HL-60 (cell line): ENCODE results near the gene NOTCH2.

DNA sequence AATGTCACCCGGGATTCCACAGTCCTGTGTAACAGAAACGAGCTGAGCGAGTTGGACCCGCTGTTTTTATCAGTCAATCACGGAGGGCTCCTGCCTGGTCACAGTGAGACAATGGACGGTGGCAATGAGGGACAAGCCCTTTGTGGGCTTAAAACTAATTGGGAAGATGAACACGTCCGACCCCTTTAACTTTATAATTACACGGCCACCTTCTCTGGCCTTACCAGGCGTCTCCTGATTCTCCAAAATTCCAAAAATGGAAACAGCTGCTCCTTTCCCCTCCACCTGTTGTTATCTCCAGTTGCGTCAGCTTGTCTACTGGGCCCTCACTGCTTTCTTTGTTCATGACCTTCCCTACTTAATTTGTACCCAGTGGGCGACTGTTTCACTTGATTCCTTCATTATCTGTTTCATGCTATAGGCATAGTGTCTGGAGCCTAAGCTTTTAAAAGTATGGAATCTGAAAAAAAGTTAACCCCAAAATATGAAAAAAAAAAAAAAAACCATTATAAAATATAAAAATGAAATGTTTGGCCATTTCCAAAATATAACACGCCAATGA lies 1.1 kb upstream of the TRIM45 start:
- RRBS = no CpG with 5 or more reads among the region's 13 CpGs

GRCh38 chr1:117237497-117238293 lies 27.0 kb upstream of the VTCN1 start:
- RRBS = no CpG with 5 or more reads among the region's 5 CpGs

DNA sequence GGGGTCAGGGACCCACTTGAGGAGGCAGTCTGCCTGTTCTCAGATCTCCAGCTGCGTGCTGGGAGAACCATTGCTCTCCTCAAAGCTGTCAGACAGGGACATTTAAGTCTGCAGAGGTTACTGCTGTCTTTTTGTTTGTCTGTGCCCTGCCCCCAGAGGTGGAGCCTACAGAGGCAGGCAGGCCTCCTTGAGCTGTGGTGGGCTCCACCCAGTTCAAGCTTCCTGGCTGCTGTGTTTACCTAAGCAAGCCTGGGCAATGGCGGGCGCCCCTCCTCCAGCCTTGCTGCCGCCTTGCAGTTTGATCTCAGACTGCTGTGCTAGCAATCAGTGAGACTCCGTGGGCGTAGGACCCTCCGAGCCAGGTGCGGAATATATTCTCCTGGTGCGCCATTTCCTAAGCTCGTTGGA lies 9.2 kb upstream of the MAN1A2 start:
- RRBS = no CpG with 5 or more reads among the region's 10 CpGs

DNA sequence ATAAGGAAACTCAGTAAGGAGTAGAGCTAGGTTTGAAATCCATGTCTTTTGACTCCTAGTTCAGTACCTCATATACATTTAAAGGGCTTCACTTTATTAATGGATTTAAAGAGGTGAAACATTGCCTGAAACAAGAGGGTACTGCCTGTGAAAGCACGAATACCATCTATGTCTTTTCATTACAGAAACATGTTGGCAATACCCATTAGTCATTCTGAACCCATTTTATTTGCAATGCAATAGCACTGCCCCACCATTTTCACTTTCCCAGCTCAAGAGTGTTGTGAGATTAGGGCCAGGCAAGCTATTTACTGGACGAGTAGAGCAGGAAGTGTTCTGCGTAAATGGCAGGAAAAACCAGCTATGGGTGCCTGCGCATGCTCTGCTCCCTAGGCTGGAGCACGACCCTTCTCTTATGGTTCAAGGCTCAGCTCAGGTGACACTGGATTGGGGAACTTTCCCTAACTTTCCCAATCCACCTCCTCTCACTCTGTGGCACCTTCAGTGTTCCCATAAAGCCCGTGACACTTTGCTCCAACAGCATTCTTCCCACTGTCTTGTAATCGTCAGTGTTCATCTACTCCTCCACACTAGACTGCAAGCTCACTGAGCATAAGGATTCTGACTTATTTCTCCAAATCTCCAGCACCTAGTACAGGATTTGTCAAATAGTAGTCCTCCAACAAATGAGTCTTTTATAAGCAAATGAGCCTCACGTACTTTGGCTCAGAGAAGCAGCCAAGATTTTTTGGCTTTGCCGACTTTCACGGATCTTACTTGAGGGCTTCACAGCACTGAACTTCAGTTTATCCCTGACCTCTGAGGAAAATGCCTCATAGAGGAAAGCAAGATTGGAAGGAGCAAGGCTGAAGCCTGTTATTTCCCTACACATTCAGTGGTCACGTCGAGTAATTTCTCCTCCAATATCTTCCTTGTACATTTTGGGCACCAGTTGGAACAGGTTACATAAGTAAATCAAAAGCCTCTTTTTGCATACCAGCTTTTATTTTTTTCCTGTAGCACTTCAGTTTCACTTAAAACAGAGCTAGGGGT lies 3.5 kb upstream of the MAN1A2 start:
- RRBS = no CpG with 5 or more reads among the region's 12 CpGs

DNA sequence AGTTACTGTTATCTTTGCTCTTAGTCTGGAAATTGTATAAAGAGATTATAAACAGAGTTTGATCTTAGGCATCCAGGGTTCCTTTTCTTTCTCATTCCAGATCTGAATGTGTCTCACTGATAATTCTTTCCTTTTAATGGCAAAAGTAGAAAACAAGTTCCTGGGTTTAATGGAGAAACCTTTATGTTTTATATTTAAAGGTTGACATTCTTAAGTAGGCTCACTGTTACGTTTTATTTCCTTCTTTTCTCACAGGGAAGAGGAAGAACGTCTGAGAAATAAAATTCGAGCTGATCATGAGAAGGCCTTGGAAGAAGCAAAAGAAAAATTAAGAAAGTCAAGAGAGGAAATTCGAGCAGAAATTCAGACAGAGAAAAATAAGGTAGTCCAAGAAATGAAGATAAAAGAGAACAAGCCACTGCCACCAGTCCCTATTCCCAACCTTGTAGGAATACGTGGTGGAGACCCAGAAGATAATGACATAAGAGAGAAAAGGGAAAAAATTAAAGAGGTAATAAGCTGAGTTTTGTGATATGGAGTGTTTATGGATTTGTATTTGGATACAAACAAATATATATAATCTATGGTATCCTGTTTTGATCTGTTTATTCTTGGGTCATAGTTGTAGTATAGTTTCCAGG lies 34.8 kb downstream of the MAN1A2 start:
- RRBS = no CpG with 5 or more reads among the region's 5 CpGs

GRCh38 chr1:117570826-117571482 lies 34.9 kb upstream of the TENT5C start:
- RRBS = no CpG with 5 or more reads among the region's 10 CpGs

GRCh38 chr1:117592117-117592854 lies 13.6 kb upstream of the TENT5C start:
- RRBS = no CpG with 5 or more reads among the region's 10 CpGs

DNA sequence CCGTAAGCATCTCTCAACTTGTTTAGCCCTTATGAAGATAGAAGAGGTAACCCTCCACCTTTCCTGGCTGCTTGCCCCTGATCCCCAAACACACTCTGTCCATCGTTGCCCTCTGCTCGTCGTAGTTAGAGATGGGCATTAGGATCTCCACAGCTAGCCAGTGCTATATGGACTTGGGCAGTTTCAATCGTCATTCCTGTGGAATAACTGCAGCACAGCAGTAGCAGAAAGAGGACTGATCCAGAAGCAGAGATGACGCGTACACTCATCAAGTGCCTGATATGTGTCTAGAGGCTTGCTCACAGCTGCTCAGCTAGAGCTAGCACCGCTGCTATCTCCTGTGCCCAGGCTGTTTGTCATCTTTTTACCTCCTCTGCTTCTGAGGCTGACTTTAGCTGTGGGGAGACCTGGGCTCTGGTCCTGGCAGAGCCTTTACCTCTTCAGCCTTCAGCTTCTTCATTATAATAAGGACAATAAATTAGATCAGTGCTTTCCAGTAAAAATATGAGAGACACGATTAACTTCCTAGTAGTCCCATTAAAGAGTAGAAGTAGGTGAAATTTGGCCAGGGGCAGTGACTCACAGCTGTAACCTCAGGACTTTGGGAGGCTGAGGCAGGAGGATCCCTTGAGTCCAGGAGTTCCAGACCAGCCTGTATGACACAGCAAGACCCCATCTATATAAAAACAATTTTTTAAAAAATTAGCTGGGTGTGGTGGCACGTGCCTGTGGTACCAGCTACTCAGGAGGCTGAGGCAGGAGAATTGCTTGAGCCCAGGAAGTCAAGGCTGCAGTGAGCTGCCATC lies 5.4 kb downstream of the TENT5C start:
- RRBS = no CpG with 5 or more reads among the region's 10 CpGs

GRCh38 chr1:117671907-117672192 lies 66.0 kb downstream of the TENT5C start:
- RRBS = no CpG with 5 or more reads among the region's 3 CpGs

GRCh38 chr1:117695830-117696740 lies 90.2 kb downstream of the TENT5C start:
- RRBS = no CpG with 5 or more reads among the region's 9 CpGs

- RRBS = no CpG with 5 or more reads among the region's 2 CpGs
Observed at GRCh38 chr1:117800188-117800387, 129.3 kb downstream of the GDAP2 start.

DNA sequence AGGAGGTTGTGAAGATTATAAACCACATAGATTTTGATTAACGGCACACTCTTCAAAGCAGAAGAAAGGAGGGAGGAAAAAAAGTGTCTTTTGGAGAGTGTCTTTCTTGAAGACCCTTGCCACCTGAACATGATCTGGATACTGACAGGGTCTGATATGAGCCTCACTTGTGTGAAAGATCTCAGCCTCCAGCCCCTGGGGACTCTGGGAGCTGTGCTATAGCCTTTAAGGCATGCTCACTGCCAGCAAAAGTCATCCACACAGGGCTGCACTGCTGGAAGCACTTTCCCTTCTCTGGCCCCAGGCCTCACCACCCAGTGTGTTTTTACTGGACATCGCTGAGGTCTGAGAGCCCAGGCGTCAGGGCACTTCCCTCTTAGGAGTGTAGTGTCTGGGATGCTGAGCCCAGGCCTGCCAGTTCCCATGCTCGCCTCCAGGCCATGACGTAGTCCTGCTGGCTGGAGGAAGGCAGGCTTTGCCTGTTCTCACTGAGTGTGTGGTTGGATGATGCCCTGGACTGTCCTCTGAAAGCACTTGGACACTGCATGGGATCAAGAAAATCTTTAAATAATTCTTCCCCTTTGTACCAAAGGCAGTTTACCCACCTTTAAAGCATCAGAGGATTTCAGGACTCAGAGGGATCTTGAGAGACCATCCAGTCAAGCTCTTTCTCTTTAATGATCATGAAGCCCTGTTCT lies 101.2 kb downstream of the GDAP2 start:
- RRBS = no CpG with 5 or more reads among the region's 5 CpGs

- RRBS = no CpG with 5 or more reads among the region's 12 CpGs
Observed at GRCh38 chr1:117930439-117931075, 1.0 kb downstream of the WDR3 start.

DNA sequence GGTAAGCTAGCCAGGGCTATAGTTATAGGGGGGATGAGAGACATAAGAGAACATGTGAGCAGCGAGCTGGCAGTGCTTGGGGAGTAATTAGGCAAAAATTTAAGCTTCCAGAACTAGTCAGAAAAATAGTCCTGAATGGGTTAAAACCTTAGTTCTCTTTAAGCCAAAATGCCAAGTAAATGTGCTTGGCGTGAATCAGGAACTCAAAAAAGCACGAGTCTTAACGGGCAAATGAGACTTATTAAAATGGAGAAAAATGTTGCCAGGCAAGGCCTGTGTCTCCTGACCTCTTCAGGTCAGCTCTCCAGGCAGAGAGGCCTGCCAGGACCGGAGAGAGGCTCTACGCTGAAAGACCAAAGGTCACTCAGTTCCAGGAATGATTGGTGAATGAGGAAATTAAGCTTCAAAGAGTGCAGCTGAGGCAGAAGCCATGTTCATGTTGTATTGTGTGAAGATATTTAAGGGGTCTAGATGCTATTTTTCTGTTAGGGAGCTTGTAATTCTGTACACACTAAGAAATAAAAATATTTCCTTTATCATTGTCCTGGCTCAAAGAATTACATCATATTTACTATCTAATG lies 66.6 kb downstream of the SPAG17 start:
- RRBS = no CpG with 5 or more reads among the region's 6 CpGs

- RRBS = 14% methylated on average over 19 of the region's 52 CpGs
Observed at GRCh38 chr1:119001074-119001923, 13.2 kb upstream of the TBX15 start.

DNA sequence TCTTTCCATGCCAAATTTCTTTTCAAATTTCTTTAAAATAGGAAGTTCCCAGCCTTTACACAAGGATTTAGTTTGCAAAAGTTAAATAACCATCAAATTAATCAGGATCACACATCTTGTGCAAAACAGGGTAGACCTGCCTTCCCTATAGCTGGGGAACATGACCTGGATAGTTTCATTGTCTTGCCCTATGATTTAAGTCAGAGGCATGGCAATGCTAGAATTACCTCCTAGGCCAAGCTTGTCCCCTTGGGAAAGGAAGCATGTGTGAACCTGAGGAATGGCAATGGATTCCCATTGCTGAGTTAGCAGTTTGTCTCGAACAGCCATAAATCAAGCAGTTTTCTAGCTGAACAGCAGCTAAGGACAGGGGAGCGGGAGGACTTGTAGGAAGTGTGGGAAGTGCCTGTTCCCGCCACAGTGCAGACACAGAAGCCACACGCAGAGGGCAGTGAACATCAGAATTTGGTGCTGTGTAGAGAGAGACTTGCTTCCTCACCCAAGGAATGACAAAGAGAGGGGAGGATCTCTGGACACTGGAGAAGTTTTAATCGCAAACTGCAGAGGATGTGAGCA lies 3.7 kb downstream of the PHGDH start:
- RRBS = no CpG with 5 or more reads among the region's 5 CpGs

GRCh38 chr1:119742226-119743284 lies 26.1 kb downstream of the HMGCS2 start:
- RRBS = no CpG with 5 or more reads among the region's 15 CpGs

- RRBS = no CpG with 5 or more reads among the region's 4 CpGs
Observed at GRCh38 chr1:119958008-119958703, 61.8 kb upstream of the ADAM30 start.

DNA sequence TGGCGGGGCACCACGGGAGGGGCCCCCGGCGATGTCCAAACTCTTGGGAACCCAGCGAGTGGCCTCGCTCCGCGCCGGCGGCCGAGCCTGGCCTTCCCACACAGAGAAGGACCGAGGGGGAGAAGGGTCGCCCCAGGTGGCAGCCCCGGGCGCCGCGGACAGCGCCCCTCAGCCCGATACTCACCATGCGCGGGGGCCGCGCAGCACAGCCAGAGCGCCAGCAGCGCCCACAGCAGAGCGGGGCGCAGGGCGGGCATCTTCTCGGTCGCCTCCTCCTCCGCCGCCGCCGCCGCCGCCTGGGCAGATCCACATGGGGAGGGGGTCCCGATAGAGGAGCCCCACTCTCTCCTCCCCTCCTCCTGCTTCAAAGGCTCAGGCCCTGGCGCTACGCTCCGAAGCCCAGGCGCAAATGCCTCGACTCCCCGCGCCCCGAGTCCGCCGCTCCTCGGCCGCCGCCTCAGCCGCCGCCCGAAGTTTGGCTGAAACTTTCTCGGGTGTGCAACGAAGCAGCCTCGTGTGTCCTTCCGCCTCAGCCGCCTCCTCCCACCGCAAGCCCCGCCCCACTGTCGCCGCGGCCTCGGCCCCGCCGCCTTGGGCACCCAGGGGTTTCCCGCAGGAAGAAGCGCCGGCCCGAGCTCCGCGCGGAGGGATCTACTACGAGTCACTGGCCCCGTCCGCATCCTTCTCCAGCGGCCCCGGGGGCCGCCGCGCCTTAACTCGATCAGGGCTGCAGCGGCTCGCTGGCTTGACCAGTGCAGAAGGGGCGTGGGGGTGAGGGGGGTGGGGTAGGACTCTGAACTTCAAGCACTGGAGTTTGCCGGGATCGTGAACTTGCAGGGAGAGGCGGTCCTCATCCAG lies at the start of gene NOTCH2:
Gene NOTCH2 (minus strand): TSS at position 513 of the 858 bp plus-strand sequence.
- RRBS = no CpG with 5 or more reads among the region's 88 CpGs

GRCh38 chr1:120109093-120109492 lies 39.6 kb upstream of the NOTCH2 start:
- RRBS = no CpG with 5 or more reads among the region's 8 CpGs